ENCODE measurements around a stretch of chr1.

GRCh38 chr1:222857133-222857526, 42.3 kb downstream of the DISP1 start:
- PRO-cap = no peak
- RAMPAGE, long total RNA = no peak

DNA sequence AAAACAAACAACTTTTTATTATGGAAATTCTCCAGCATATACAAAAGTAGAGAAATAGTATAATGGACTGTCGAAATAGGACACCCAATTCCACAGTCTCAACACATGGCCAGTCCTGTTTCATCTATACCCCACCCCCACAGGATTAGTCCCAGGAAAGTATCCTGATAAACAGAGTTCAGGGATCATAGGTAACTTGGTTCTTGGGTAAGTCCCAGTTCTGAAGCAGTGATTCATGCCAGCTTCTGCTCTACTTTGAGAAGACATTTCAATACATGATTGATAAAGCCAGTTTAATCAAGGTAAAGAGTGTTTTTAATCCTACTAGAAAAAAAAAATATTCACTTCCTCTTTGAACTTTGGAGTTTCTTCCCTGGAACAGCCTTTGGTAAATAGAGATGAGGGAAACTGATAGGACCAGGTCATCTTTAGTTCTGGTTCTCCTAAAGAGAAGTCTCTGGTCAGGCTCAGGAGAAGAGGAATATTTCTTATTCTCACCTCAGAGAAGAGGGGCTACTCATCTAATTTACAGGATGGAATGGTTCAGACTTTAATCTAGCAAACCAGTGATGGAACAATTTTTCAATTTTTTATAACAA, 142.4 kb downstream of the TLR5 start:
- PRO-cap = no peak
- RAMPAGE, long total RNA = no peak

DNA sequence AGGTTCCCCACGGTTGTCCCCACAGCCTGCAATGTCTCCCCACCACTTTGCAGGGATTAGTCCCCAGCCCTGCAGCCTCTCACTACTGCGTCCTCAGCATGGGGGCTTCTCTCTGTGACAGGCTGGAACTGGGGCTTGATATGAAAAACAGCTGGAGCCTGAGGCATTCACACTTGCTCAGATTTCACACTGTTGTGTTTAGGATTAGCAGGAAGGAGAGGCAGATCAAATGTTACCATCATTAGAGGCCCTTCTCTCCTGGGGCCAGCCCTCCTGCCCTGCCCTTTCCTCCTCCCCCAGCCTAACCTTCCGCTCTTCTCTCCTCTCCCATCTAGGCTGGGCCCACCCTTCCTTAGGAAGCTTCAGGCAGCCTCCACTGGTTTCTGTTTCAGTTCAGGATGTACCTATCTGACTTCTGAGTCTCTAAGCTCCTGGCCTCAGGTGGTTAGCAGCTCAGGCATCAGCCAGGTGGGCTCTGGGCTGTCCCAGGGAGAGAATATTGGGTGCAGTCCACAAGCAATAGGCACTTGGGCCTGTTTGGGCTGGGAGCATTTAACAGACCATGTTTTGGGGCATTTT, 119.9 kb downstream of the TLR5 start:
- PRO-cap = no peak
- RAMPAGE, long total RNA = no peak

DNA sequence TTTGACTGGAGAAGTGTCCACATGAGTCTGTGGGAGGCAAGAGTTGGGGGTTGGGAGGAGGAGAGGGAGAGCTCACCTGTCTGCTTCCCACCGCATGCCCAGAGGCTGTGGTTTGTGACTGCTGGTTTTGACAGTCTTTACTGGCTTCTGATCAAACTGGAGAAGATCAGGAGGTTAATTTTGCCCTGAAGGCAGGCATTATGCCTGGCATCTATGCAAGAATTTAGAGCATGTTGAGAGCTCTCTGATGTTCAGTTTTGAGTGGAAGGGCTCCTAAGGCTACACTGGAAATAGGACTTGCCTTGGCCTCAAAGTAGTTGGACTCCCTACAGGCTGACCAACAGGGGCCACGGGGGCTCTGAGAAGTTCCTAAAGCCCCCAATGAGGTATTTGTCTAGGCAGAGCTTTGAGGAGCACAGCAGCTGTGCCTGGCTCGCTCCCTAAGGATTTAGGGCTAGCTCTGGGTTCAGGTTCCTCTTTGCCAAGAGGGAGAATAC, 101.5 kb downstream of the TLR5 start:
- PRO-cap = no peak
- RAMPAGE, long total RNA = no peak

GRCh38 chr1:223074587-223075437, 68.2 kb downstream of the TLR5 start:
- PRO-cap = no peak
- RAMPAGE, long total RNA = no peak

GRCh38 chr1:223092207-223092546, 50.9 kb downstream of the TLR5 start:
- PRO-cap = no peak
- RAMPAGE, long total RNA = no peak

DNA sequence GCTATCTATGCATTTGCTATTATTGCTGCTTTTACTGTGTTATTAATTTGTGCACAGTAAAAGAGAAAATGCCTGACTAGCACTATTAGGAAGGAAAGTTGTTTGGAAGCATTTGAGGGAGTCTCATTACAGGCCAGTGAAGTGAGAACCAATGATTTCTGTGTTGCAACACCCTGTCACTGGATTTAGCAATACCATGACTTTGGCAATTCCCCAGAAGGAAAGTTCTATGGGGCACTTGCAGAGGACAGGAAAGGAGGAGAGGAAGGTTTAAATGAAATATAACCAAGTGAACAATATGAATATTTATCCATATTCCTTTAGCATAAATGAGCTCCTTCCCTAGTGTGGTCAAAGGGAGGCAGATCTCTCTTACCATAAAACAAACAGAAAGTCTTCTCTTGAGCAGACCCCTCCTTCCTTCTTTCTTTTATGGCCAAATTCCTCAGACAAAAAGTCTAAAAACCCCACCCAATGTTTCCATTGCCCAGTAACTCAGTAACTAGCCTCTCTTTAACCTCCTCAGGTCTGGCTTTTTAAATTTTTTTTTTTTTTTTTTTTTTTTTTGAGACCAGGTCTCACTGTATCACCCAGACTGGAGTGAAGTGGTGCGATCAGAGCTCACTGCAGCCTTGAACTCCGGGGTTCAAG, 5.5 kb downstream of the TLR5 start:
- PRO-cap = no peak
- RAMPAGE, long total RNA = no peak

- PRO-cap = no peak
- RAMPAGE, long total RNA = no peak
These were observed 939 bp downstream of the TLR5 start for GRCh38 chr1:223142094-223142523.

GRCh38 chr1:223176785-223177175, 33.7 kb upstream of the TLR5 start:
- PRO-cap = no peak
- RAMPAGE, long total RNA = start-site peak on the plus strand at chr1:223176880-223176913, 56 reads

DNA sequence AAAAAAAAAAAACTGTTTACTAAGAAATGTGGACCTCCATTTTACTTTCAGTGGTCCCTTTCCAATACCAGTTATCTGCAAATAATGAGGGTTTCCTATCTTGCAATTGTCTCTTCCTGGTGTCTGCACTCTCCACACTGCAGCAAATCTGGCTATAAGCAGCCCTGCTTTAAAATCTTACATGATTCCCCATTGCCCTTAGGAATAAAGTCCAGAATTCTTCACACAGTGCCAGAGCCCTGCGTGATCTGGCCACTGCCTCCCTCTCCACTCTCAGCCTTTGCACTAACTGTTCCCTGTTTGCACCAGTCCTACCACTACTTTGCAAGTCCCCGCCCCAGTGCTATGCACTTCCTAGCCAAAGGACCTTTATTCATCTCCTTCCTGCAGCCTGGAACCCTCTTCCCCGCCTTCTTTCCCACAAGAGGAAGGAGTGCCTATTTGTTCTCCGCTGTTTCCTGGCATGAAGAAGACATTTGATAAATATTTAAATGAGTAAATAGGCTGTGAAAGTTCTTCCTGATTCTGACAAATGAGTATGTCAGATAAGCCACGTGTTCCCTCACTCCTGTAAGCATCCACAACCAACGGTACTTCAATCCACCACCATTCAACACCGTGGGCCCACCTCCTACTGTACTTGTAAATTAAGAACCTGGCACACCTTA, 24.0 kb downstream of the CAPN8 start:
- PRO-cap = no peak
- RAMPAGE, long total RNA = no peak

DNA sequence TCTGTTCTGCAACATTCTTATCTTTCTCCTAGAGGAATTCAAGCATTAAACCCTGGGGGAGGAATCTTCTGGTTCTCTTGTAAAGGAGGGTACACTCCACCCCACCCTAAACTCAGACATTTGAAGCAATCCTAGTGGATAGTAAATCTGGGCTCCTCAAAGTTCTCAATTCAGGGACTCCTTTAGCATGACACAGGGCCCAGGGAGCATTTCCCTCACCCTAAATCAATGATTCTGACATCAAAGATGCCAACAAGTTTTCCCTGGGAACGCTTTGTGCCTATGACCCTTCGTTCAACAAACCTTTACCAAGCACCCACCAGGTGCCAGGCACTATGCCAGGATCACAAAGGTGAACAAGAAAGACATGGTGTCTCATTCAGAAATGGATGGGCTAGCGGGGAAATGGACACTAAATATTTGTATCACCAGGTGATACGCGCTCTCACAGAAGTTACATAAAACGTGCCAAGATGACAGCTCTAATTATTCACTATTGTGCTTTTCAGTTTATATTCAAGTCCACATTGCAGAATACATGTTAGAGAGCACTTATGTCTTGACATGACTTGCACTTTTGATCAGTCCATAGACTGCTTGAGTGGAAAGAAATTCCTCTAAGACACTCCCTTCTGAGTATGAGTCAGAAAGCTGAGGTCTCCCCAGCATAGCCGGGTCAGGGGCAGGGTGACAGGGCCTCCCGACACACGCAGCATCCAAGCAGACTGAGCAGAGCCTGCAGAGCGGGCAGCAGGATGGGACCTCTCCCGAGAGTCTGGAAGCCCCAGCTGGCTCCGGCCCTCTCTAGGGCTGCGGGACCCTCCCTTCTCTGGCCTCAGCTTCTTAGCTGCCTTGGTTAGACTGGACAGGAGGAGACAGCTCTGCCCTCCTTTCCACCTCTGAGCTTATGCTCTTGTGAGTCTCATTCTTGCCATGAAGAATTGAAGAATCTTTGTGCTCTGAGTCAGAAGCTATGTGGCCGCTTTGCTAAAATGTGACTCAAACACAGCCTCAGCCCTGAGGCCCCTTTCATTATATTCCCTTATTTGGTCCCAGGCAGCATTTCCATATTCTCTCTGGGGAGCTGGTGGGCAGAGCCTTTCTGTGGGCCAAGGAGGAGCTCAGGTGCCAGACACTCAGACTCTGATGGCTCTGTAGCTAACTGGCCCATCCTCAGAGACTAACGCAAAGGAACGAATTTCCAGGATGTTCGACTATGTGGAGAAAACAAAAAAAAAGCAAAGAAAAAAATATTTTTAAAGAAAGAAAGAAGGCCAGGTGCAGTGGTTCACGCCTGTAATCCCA, 11.4 kb upstream of the CAPN2 start:
- PRO-cap = unidirectional peak, plus-strand start at position 685 of the sequence; bidirectional peak, plus-strand start at position 1,105 of the sequence, minus-strand start at position 917 of the sequence
- RAMPAGE, long total RNA = no peak

DNA sequence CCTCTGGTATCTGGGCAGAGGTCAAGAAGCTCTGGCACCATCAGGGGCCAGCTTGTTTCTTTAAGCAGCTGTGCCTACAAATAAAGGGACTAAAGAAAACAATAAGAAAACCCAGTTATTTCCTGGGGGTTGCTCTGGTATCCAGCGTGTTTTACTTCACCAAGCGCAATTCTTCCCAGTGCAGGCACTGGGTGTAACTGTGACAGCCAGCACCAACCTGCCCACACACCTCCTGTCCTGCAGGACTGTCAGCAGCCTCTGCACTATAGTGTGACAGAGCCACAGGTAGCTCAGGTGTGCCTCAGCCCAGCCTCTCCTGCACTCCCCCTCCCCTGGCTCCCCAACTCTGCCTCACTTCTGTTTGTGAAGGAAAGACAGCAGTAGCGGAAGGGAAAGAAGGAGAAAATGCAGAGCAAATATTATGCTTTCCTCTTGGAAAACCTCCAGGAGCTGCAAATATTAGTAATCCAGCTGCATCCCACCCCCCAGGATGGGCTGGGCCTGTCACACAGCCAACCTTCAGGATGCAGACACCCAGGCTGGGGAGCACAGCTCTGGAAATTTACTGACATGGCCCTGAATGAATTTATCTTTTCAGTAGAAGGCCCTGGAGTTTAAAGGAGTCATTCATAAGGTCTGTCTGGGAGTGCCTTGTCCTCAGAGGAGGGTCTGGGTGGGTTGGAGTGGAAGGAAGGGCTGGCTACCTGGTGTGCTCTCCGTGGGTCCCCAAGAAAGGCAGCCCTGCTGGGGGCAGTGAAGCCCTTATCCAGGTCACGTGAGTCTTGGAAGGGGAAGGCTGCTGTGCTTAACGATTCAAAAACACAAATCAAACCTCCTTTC, 20.8 kb downstream of the CAPN2 start:
- PRO-cap = no peak
- RAMPAGE, long total RNA = no peak

DNA sequence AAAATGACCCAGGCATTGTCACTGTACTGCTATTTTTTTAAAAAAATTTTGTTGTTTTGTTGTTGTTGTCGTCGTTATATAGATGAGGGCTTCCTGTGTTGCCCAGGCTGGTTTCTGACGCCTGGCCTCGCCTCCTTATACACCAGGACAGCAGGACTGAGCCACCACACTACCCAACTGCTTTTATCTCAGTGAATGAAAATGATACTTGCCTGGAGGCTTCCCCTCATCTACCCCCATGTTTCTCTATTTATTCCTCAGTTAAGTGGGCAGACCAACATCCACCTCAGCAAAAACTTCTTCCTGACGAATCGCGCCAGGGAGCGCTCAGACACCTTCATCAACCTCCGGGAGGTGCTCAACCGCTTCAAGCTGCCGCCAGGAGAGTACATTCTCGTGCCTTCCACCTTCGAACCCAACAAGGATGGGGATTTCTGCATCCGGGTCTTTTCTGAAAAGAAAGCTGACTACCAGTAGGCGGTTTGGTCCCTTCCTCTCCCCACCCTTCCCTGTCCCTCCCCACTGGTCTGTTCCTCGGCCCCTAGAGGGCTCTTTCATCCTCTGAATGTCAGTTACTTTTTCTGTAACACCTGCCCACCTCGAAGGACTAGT, 46.8 kb downstream of the CAPN2 start:
- PRO-cap = no peak
- RAMPAGE, long total RNA = no peak

- PRO-cap = no peak
- RAMPAGE, long total RNA = no peak
These were observed 60.0 kb downstream of the TP53BP2 start for GRCh38 chr1:223785694-223786289.

- PRO-cap = no peak
- RAMPAGE, long total RNA = no peak
These were observed 25.2 kb downstream of the TP53BP2 start for GRCh38 chr1:223820371-223821090.

GRCh38 chr1:223992352-223993505, 121.2 kb upstream of the FBXO28 start:
- PRO-cap = bidirectional peak, plus-strand start at chr1:223992753, minus-strand start at chr1:223992569
- RAMPAGE, long total RNA = start-site peak on the minus strand at chr1:223992566-223992572, 30 reads; start-site peak on the plus strand at chr1:223992760-223992775, 21 reads

GRCh38 chr1:224142590-224142827, 28.6 kb downstream of the FBXO28 start:
- PRO-cap = no peak
- RAMPAGE, long total RNA = no peak

- PRO-cap = no peak
- RAMPAGE, long total RNA = no peak
These were observed 14.1 kb upstream of the DEGS1 start for GRCh38 chr1:224168668-224169513.

- PRO-cap = bidirectional peak, plus-strand start at chr1:224183652, minus-strand start at chr1:224183558; bidirectional peak, plus-strand start at chr1:224183918, minus-strand start at chr1:224183833
- RAMPAGE, long total RNA = no peak
These were observed 701 bp downstream of the DEGS1 start for GRCh38 chr1:224183388-224184493.

DNA sequence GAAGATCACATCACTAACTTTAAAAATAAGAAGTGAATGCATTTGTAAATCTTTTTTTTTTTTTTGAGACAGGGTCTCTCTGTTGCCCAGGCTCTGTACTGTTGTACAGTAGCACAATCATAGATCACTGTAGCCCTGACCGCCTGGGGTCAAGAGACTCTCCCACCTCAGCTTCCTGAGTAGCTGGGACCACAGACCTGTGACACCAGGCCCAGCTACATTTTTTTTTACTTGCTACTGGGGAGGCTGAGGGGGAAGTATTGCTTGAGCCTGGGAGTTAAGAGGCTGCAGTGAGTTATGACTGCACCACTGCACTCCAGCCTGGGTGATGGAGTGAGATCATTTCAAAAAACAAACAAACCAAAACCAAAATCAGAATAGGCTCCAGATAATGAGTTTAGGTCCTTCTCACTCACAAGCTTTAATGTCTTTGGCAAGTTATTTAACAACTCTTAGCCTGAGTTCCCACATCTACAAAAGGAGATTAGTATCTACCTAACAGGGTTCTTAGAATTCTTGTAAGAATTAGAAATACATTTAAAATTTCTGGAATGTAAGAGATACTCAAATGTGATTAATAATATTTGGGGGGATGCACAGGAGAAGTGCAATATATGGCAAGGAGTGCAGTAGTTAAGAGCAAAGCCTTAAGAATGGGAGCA, 22.8 kb downstream of the WDR26 start:
- PRO-cap = no peak
- RAMPAGE, long total RNA = no peak

Data from vagina (tissue), 1 donor.